B cell (primary cell): ENCODE measurements around a stretch of chr5.

DNA sequence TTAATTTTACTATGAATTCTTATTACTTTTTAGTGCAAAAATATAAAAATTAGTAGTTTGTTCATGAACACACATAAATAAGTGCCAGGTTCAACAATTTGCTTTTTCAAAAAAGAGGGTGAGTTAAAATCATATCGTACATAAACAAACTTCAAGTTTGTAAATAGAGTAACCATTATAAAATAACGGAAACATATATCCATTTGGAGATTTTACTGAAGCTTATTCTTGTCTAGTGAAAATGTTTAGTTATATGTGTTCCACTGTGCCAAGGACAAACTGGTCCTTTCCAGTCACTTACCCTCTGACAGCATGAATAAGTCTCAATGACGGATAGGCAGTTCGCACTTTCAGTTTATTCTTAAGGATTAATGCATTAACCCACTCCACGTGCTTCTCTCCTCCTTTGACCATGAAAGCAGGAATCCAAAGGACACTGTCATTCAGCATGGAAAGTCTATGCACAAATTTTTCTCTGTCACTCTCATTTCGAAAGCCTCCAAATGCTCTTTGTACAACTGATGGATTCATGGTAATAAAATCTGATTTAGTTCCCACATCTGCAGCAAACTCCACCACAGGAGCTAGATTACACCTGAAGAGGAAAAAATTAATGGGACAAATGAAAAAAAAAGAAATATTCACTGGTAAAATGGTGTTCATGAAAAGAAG lies 47.1 kb downstream of the ST8SIA4 start:
- PRO-cap, result no peak
- CAGE, long polyA plus RNA, result no peak

DNA sequence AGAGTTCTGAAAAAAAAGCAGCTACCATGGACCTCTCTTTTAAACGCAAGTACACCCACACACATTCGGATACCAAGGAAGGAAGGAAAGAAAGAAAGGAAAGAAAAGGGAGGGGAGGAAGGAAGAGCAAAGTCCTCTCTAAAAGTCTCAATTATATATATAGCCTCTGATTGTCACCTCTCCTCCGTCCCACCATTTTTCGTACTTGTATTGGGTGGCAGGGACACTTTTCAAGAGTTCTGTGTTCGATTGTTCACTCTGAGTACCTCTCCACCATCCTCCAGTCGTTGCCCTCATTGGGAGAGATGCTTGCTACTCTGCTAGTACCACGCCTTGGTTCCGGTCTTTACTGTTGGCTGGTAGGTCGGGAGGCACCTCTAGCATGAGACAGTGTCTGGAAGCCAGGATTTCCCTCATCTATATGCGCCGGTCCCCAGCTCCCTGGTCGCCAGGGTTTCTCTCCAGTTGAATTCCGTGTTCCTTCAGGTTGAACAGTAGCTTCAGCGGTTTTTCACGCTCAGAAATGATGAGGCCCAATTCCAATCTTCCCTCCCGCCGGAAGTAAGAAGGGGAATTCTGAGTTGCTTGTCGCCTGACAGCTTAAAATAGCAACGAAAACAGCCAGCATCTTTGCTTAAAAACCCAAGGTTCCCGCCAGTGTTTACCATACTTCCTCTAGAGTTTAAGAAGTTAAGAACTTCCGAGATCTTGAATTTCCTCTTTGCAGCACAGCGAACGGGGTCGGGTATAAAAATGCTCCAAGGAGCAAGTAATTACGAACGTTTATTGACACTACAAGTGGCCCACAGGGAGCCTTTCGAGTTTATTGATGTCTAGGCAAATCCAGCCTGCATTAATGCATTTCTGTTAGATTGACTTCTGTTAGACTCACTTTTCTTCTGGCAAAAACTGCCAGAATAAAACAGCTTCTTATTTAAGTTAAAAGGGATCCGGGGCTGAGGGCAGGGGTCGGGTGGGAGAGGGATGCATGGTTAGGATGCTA lies 1.2 kb upstream of the ST8SIA4 start:
- PRO-cap, result bidirectional peak, plus-strand start at position 416 of the sequence, minus-strand start at position 351 of the sequence; bidirectional peak, plus-strand start at position 614 of the sequence, minus-strand start at position 563 of the sequence
- CAGE, long polyA plus RNA, result no peak

- PRO-cap, result no peak
- CAGE, long polyA plus RNA, result no peak
Observed at GRCh38 chr5:102241720-102242165, 54.3 kb downstream of the SLCO4C1 start.

- PRO-cap, result no peak
- CAGE, long polyA plus RNA, result no peak
Observed at GRCh38 chr5:102988151-102989100, 131.5 kb downstream of the GIN1 start.

GRCh38 chr5:103017071-103017637 lies 102.8 kb downstream of the GIN1 start:
- PRO-cap, result no peak
- CAGE, long polyA plus RNA, result no peak

GRCh38 chr5:103258884-103259153 lies 256 bp downstream of the MACIR start:
- PRO-cap, result no peak
- CAGE, long polyA plus RNA, result no peak

- PRO-cap, result no peak
- CAGE, long polyA plus RNA, result no peak
Observed at GRCh38 chr5:103562028-103562327, 611 bp downstream of the NUDT12 start.

- PRO-cap, result no peak
- CAGE, long polyA plus RNA, result no peak
Observed at GRCh38 chr5:106980628-106981319, 690.0 kb downstream of the EFNA5 start.

DNA sequence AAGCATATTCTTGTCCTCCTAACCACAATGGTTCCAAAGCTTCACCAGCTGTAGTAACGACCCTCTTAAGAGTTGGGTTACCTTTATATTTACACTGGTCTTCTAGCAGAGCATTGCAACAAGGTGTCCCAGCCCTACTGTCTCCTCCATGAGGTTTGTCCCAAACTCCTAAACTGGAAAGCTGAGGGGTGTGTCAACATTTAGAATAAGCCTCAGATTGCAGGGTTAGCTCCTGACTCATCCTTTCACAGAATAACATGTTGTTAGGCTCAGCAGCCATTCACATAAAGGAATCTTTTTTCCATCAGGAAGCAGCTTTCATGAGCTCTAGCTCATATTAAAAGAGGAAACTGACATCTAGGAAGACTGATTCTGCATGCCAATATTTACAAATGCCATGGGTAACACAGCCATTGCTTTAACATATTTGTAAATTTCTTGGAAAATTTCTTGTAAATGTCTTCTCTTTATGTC lies 238.7 kb downstream of the EFNA5 start:
- PRO-cap, result no peak
- CAGE, long polyA plus RNA, result no peak

DNA sequence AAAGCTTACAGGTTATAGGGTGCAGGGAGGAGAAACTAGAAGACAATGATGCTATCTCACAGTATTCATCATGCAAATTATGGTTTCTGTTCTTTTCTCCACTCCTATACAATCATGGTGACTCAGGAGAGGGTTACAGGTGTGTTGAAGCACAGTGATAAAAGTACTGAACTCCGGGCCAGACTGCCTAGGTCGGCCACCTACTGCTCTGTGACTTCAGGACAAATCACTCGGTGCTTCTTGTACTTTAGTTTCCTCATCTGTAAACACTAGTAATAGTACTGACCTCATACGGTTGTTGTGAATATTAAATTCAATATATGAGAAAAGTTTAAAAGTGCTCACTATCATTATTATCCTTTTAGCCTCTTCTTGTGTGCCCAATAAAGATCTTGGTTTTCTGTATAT lies 153.5 kb downstream of the EFNA5 start:
- PRO-cap, result no peak
- CAGE, long polyA plus RNA, result no peak

GRCh38 chr5:107536657-107537479 lies 133.9 kb downstream of the EFNA5 start:
- PRO-cap, result no peak
- CAGE, long polyA plus RNA, result no peak

DNA sequence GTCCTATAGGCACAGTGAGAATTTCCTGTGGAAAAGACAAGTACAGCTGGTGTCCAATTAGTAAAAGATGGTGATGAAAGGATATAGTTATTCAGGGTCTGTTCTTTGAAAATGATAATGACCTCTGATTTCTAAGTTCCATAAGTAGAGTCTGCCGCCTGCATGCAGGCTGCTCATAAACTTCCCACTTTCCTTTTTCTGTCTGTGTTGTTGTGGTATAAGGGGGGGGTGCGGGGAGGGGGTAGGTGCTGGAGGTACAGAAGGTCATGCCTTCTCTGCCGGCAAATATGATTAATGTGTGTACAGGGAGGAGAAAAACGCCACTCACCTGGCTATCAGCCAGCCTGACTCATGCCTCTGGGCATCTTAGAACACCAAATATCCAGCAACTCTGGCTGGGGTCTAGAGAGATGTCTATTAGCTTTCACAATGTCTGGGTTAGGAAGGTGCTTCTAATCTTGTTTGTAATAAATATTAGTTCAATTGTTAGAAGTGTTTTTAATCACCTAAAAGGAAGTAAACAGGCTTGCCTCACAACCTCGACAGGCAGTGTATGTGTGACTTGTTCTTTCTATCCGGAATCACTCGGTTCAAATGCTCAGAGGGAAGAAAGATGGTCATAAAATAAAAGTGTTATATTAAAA lies 128.3 kb downstream of the EFNA5 start:
- PRO-cap, result no peak
- CAGE, long polyA plus RNA, result no peak

DNA sequence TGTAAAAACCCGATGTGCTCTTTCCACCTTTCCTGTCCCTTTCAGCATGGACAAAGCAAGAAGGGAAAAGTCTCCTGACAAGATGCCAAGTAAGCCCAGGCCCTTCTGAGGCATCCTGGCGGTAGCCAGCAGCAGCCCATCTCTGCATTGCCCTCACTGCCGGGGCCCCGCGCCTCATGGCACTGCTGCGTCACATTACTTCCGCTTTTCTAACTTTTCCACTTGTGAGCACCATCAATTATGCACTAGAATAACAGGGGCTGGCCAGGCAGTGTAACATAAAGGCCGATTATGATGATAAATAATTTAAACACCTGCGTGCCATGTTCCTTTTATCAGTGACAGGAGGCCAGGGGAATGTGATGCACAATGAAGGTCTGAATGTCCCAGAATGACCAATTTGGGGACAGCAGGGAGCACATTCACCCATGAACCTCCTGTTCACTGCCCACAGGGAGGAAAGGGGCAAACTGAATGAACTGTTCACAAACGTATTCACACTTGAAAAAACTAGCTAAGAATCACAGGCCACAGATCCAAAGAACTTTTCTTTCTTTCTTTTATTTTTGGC lies 37.3 kb downstream of the EFNA5 start:
- PRO-cap, result no peak
- CAGE, long polyA plus RNA, result no peak

GRCh38 chr5:108003012-108003605 lies 332.4 kb upstream of the EFNA5 start:
- PRO-cap, result no peak
- CAGE, long polyA plus RNA, result no peak

DNA sequence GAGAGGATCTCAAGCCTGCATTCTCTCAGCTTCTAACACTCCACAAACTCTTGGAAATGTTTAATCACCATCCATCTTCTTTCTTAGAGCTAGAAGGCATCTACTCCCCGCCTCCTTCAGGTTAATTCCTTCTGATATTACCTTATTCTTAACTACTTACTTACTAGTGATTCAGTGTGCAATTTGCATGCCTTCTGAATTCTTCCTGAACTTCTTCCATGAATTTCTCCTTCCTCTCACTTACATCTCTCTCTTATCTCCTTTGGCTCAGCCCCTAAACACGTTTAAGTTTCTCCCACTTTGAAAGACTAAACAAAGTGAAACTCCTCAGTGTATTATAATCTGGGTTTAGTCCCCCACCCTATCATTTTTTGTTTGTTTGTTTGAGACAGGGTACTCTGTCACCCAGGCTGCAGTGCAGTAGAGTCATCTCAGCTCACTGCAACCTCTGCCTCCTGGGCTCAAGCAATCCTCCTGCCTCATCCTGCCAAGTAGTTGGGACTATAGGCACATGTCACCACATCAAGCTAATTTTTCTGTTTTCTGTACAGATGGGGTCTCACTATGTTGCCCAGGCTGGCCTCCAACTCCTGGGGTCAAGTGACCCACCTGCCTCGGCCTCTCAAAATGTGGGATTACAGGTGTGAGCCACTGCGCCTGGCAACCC lies 242.1 kb downstream of the FBXL17 start:
- PRO-cap, result no peak
- CAGE, long polyA plus RNA, result no peak

- PRO-cap, result no peak
- CAGE, long polyA plus RNA, result no peak
Observed at GRCh38 chr5:108378279-108378857, 3.5 kb downstream of the FBXL17 start.

DNA sequence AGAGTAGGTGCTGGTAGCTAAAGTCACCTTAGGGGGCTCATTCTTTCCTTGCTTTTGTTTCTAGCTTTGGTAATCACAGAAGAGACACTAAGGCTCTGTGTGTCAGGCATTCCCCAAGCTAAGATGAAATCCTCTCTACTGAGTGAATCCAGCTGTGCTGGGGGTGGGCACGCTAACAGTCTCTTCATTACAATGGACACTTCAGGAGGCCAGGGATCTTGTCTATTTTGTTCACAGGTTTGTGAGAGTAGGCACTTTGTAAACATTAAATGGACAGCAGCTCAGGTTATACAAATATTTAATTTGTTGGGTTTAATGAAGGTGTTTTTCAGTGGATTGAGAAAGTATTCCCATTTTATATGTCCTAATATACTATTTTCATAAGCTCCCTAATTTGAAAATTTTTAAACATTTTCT lies 79.0 kb downstream of the PJA2 start:
- PRO-cap, result no peak
- CAGE, long polyA plus RNA, result no peak

DNA sequence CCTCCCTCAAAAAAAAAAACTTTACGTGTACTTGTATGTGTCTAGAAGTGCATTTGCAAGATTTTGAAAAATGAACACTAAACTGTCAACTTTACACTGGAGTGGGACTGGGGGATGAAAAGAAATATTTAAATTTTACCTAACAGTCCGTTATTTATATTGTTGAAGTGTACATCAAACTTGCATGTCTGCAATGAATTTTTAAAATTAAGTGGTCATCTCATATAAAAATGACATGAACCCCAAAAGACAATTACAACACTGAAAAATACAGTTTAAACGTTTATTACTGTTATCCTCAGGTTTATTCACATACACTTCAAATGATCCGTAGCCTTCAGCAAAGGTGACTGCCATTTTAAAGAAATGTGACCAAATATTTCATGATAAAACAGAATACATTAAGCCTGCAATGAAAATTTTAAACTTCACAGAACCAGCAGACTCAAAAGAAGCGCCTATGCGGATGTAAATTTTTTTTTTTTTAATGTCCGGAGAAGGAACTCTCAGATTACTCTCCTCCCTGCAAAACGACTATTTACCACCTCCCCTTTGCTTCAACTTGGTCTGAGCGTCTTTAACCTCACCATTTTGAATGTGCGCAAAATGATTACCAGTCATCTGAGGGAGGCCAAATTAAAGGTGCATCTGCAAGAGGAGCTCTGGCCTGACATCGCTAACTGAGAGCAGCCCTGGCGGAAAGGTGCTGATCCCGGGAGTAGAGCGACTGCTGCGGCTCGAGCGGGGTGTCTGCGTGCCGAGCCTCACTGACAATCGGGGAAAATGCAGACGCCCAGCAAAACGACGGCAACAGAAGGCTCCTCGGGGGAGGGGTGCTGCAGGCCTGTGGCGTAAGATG lies 1.0 kb downstream of the PJA2 start:
- PRO-cap, result bidirectional peak, plus-strand start at position 586 of the sequence, minus-strand start at position 295 of the sequence; bidirectional peak, plus-strand start outside the sequence, minus-strand start at position 785 of the sequence
- CAGE, long polyA plus RNA, result start-site peak on the minus strand centred at position 786 of the sequence, 146 bp wide, 20 and 24 reads in 2 replicates

GRCh38 chr5:109411425-109412176 lies 1.8 kb upstream of the PJA2 start:
- PRO-cap, result no peak
- CAGE, long polyA plus RNA, result no peak

GRCh38 chr5:109673574-109674045 lies 16.1 kb upstream of the MAN2A1 start:
- PRO-cap, result unidirectional peak, plus-strand start at chr5:109673824
- CAGE, long polyA plus RNA, result no peak